Smooth muscle cell (in vitro differentiated cells): Measurements from ENCODE around the genes GP5 and ACAP2.

GRCh38 chr3:194396682-194397958 is 1.9 kb downstream of the GP5 start:
- RAMPAGE, long total RNA = no peak

DNA sequence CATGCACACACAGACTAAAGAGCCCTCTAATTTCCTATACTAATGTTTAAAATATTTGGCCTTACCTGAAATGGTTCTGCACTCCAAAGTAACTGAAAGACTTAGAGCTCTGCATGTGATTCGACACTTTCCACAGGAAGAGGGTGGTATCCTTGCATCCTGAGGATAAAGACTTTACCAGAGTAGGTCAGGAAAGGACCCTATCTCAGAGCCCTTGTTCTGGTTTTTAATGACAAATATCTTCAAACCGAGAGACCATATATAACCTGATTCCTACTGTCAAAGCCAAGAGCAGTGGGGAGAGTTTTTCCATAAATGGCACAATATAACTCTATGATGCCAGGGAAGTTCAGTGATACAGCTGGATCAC is at the start of gene GP5:
Gene GP5 (minus strand): TSS at position 94 of the 370 bp plus-strand sequence.
- RAMPAGE, long total RNA = no peak

DNA sequence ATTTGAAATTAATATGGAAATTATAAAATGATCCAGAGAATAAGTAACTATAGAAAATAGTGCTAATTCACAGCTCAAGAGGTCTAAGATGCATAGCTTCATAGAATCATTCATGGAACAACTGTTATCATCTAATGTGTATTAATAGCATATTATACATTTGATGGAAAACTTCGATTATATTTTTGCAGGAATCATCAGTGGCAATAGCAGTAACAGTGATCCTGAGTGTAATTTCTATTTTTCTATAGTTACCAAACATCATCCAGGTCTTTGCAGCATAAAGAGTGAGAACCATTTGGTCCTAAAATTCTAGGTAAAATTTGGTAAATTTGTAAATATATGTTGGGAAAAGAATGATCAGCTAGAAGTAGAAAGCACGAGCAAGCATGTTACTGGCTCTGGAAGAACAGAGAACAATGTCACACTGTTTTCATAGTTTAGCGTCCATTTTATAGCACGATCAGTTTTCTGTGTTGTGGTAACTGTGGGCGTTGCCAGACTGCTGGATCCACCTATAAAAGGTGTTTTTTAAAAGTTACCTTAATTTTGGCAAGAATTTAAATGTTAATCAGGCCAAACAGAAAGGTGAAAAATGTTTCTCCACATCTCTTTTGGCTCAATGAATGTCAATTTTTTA is 5.1 kb upstream of the GP5 start:
- RAMPAGE, long total RNA = no peak

DNA sequence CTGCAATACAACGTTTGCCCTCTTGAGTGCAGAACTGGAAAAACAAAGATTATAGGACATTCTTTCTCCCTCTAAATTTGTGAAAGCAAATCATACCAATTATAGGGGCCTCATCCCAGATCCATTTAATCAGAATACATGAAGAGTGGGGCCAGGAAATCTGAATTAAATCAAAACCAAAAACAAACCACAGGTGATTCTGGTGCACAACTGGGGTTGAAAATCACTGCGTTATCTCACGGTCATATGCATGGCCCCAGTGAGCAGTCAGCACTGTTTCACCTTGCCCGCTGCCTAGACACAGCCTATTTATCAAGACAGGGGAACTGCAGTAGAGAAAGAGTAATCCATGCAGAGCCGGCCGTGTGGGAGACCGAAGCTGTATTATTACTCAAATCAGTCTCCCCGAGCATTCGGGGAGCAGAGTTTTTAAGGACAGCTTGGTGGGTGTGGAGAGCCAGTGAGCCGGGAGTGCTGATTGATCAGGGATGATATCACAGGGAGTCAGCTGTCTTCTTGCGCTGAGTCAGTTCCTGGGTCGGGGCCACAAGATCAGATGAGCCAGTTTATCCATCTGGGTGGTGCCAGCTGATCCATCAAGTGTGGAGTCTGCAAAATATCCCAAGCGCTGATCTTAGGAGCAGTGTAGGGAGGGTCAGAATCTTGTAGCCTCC is 58.2 kb downstream of the TMEM44 start:
- RAMPAGE, long total RNA = no peak

DNA sequence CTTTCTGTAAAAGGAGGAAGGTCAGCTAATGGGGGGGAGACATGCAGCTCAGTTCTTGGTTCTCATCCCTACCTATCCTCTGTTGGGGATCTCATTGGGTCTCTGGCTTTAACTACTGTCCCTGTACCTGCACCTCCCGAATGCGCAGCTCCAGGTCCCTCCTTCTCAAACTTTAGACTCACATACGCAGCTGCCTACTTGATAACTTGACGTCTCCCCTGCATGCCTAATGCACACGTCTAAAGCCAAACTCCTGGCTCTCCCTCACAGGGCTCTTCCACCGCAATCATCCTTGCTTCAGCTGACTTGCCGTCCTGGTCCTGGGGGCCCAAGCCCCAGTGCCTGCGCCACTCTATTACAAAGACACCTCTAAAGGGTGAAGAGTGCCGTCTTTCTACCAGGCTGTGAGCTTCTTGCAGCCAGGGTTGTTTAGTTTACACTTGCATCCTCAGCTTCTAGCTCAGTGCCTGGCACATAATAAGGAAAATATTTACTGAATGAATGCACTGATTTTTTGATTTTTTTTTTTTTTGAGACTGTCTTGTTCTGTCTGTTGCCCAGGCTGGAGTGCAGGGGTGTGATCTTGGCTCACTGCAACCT is 6.0 kb upstream of the TMEM44 start:
- RAMPAGE, long total RNA = no peak

DNA sequence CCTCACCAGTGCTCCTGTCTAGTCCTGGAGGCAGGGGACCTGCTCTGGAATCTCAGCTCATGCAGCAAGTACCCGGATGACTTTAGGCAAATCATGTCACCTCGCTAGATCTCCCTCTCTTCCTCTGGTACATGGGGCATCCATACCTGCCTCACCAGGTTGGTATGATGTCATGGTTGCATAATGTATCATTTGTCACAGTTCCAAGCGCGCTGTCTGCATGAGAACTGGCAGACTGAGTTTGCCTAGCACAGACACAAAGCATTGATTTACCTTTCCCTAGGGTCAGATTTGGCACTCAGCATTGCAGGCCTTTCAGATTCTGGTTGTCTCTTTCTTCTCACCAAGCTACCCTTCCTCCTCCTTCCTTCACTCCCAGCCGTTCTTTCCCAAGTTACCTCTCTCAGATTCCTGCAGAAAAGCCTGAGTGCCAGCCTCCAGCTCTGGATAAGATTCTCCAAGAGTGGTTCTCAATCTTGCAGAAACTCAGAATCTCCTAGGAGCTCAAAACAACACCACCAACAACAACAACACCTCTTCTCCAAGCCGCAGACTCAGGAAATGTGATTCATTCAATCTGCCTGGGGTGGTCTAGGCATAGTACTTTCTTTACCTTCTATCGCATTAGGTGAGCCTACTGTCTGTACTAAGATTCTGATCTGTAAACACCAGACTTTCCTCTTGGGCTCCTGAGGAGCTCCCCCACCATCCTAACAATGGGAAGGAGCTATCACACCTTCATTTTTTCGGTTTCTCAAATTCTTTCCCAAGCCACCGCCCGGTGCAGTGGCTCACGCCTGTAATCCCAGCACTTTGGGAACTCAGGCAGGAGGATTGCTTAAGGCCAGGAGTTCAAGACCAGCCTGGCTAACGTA is 29.6 kb downstream of the FAM43A start:
- RAMPAGE, long total RNA = no peak

DNA sequence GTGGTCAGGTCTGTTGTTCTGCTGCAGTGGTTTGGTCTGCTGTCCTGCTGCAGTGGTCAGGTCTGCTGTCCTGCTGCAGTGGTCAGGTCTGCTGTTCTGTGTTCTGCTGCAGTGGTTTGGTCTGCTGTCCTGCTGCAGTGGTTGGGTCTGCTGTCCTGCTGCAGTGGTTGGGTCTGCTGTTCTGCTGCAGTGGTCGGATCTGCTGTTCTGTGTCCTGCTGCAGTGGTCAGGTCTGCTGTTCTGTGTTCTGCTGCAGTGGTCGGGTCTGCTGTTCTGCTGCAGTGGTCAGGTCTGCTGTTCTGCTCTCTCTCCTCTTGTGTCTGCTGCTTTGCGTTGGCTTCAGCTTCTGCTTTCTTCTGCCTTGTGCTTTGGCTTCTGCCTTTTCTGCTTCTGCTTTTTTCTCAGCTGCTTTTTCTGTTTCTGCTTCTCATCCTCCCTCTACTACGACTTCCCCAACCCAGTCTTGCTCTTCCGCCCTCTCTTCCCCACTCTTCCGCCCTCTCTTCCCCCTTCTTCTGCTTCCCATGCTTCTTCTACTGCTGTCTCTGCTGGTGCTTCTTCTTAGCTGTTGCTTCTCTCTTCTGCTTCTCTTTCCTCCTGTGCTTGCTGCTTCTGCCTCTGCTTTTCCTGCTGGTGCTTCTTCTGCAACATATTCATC is 50.7 kb downstream of the FAM43A start:
- RAMPAGE, long total RNA = no peak

GRCh38 chr3:195182412-195182892 is 88.5 kb downstream of the XXYLT1 start:
- RAMPAGE, long total RNA = no peak

GRCh38 chr3:195292071-195292664 is 21.2 kb upstream of the XXYLT1 start:
- RAMPAGE, long total RNA = no peak

DNA sequence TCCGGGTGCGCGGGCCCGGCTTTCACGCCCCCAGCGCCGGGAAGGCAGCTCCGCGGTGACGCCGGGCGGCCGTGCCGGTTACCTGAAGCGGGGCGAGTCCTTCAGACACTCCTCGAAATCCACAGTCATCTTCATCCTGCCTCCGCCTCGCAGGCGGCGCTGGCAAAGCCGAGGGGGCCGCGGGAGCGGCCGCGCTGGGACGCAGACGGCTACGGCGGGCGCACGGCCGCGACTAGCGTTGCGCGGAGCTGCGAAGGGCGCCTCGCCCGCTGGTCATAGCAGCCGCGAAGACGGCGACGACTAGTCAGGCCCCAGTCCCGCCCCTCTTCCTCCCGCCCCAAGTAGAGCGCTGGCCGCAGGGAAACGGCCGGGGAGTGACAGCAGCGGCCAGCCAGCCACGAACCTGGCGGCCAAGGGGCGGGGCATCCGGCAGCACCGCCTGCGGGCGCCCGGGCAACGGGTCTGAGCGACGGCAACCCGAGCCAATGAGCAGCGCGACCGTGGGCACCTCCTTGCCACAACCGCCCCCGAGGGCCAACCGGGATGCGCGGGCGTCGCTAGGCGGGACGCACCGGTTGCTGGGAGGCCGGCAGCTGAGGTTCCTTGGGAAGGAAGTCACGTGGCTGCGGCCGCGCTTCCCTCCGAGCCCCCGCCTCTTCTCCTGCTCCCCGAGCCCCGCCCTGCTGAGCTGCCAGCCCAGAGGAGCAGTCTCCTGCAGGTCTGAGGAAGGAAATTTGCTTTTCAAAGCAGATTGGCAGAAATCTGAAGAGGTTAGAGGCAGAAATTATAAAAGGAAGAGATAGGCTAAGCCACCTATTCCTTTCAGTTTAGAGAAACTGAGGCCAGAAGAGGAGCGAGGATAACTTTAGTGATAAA is at the start of gene ACAP2:
Gene ACAP2 (minus strand): TSS at position 308 of the 876 bp plus-strand sequence.
- RAMPAGE, long total RNA = no peak

DNA sequence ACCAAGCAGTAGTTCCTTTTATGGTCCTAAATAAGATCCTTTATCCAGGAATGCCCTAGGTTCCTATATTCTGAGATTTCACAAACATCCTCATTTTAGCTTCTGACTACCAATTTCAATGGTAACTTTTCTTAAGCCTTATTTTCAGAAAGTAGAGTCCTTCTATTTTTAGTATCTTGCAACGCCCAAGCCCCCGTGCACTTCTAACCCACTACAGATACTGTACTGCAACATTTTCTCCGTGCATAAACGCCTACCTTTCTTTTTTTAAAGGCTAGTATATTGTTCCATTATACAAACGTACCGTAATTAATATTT is 1.3 kb downstream of the PPP1R2 start:
- RAMPAGE, long total RNA = no peak

DNA sequence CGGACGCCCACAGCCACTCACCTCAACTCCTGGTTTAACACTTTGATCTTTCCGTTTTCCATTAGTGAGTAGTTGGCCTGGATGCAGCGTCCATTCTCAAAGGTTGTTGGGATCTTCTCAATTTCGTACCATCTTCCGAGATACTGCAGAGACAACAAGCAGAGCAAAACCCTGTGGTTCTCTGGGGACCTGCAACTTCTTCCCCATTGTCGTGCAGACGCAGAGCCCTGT is 10.0 kb downstream of the APOD start:
- RAMPAGE, long total RNA = no peak

DNA sequence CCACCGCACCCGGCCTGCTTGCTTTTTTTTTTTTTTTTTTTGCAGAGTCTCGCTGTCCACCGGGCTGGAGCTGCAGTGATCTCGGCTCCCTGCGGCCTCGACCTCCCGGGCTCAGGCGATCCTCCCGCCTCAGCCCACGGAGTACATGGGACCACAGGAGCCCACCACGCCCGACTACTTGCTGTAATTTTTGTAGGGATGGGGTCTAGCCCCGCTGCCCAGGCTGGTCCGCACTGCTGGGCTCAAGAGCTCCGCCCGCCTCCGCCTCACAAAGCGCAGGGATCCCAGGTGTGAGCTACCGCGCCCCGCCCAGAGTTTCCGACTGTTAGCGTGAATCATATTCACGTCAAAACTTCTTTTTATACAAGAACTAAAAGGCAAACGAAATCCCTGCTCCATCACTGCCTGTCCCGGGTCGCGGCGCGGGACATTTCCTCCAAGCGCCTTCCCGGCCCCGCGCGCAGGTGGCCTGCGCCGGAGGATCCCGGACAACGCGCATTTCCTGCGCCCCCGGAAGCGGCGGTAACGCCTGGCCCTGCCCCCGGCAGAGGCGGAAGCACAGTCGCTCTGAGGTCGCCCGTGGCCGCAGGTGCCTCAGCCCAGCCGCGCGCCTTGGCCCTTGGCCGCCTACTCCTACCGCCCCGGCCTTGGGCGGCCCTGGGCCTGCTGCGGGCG is 50.9 kb upstream of the APOD start:
- RAMPAGE, long total RNA = no peak

- RAMPAGE, long total RNA = no peak
Observed at GRCh38 chr3:195635914-195636270, 52.2 kb upstream of the APOD start.

GRCh38 chr3:195727205-195727781 is 6.5 kb downstream of the MUC20 start:
- RAMPAGE, long total RNA = no peak

- RAMPAGE, long total RNA = no peak
Observed at GRCh38 chr3:195803233-195803796, 8.4 kb downstream of the MUC4 start.

- RAMPAGE, long total RNA = no peak
Observed at GRCh38 chr3:195872847-195874027, 35.1 kb downstream of the TNK2 start.

- RAMPAGE, long total RNA = no peak
Observed at GRCh38 chr3:195876503-195877060, 31.8 kb downstream of the TNK2 start.

GRCh38 chr3:195990097-195990487 is 81.7 kb upstream of the TNK2 start:
- RAMPAGE, long total RNA = start-site peak on the minus strand at chr3:195990261-195990288, 118 and 72 reads in 2 replicates

DNA sequence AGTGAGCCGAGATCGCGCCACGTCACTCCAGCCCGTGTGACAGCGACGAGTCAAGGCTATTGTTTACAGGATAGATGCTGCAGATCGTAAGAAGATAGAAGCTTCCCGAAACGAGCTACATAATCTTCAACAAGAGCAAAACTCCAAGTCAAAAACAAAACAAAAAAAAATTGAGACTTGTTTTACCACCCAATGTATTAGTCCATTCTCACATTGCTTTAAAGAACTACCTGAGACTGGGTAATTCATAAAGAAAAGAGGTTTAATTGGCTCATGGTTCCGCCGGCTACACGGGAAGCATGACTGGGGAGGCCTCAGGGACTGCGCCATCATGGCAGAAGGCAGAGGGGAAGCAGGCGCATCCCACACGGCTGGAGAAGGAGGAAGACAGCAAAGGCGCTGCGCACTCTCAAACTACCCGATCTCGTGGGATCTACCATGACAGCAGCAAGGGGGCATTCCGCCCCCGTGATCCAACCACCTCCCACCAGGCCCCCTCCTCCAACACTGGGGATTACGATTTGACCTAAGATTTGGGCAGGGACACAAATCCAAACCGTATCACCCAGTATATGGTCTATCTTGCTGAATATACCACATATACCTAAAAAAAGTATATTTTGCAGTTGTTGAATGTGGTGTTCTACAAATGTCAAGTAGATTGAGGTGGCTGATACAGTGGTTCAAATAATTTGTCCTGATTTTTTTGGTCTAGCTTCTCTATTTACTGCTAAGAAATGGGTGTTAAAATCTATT is 36.6 kb downstream of the TFRC start:
- RAMPAGE, long total RNA = no peak